Adrenal gland (tissue), 7 donors: Measurements from ENCODE around the genes VEPH1 and C3orf80.

DNA sequence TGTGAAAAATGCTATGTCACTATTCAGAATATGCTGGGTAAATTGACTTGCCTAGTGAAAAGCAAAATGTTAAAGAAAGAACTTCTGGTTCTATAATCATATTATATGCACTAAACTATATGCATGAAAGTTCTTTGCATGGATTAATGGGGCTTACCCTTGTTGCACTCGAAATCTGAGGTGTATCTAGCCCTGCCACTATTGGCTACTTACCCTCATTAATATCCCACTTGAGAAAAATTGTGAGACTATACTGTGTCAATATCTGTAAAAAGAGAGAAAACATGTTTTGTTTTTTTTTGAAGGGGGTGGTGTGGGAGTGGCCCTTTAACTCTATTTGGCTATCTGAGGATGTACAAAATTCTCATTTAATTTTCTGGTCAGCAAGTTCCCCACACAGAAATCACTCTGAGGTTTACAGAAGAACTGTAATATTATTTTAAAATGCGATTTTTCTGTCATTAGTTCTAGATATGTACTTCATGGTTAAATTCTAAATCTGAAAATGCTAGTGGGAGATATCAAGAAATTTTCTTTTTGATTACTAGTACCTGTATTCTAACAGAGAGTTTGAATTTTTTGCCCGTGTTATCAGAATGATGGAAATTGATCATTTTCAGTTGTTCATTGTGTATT, 16.9 kb downstream of the SSR3 start:
- PRO-cap, 3 experiments, result no peak in any of the 3 experiments
- RAMPAGE, long total RNA, 4 experiments, result no peak in any of the 4 experiments
- RRBS, result no CpG with 5 or more reads among the region's 3 CpGs

GRCh38 chr3:156542134-156543494, 12.3 kb downstream of the SSR3 start:
- PRO-cap, 3 experiments, result no peak in any of the 3 experiments
- RAMPAGE, long total RNA, 4 experiments, result no peak in any of the 4 experiments
- RRBS, result no CpG with 5 or more reads among the region's 6 CpGs

GRCh38 chr3:156558421-156558864, 3.5 kb upstream of the SSR3 start:
- PRO-cap, 3 experiments, result no peak in any of the 3 experiments
- RAMPAGE, long total RNA, 4 experiments, result no peak in any of the 4 experiments

DNA sequence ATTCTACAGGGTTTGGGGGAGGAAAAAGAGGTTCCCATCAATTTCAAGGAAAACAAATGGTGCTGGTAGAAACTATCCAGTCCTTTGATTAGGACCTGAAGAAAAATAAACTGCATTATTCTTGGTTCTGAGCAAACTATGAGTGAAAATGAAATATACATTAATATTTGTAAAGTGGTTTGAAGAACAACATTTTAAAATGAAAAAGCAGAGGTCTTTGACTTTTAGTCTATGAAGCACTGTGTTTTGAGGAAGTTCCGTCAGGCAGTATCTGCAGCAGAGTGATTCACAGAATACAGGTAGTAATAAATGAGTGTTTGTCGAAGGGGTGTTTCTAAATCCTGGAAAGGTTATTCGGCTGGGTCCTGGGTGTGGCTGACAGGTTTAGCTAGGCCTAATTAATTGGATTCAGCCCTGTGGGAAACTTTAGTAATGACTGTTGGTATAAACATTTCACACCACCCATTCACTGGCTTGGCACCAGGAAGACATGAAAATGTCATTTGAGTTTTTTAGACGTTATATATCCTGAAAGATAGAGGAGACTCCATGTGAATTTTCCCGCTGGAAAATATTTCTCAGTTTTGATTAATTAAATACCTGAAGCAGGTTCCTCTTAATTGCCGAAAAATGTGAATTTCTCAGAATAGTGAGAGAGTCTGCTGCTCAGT, 51.3 kb downstream of the TIPARP start:
- PRO-cap, 3 experiments, result no peak in any of the 3 experiments
- RAMPAGE, long total RNA, 4 experiments, result no peak in any of the 4 experiments
- RRBS, result no CpG with 5 or more reads among the region's 6 CpGs

DNA sequence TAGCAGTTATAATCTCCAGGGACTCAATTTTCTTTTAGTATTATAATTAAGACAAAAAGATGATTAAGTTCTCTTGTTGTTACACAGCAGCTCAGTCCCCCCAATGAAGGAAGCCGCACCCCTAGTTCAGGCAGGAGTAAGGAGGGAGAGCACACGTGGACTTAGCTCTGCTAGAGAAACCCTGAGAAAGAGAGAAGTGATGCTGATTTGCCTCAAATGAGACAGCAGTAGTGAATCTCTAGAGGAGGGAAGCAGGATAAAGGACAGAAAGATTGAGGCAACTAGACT, 130.5 kb downstream of the CCNL1 start:
- PRO-cap, 3 experiments, result no peak in any of the 3 experiments
- RAMPAGE, long total RNA, 4 experiments, result no peak in any of the 4 experiments
- RRBS, result no CpG with 5 or more reads among the region's 2 CpGs

GRCh38 chr3:157086345-157086976, 73.5 kb downstream of the CCNL1 start:
- PRO-cap, 3 experiments, result no peak in any of the 3 experiments
- RAMPAGE, long total RNA, 4 experiments, result no peak in any of the 4 experiments
- RRBS, result no CpG with 5 or more reads among the region's 7 CpGs

DNA sequence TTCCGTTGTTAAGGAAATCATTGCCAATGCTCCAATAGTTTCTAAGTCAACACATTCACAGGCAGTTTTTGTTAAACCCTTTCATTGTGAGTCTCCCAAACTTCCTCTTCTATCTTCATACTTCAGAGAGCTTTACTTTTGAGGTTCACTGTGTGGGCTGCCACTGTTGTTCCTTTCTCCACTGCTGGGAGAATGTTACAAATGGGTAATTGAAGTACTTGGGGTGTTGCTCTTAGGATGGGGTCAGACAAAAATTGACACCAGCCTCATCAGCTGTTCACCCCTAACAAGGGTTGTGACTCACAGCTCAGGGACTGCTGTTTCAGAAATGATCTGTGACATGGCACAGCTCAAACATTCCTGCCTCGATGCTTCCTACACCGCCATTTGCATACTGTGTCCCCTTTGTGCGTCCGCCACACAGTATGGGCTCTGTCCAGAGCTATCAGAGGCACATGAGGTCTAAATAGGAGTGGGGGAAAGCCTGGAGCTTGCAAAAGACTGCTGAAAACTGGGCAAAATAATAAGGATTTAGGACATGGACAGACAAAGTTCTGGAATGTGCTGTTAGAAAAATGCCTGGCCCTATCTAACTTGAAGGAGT, 44.0 kb downstream of the CCNL1 start:
- PRO-cap, 3 experiments, result no peak in any of the 3 experiments
- RAMPAGE, long total RNA, 4 experiments, result no peak in any of the 4 experiments
- RRBS, result no CpG with 5 or more reads among the region's 5 CpGs

GRCh38 chr3:157122725-157123230, 37.2 kb downstream of the CCNL1 start:
- PRO-cap, 3 experiments, result no peak in any of the 3 experiments
- RAMPAGE, long total RNA, 4 experiments, result no peak in any of the 4 experiments
- RRBS, result no CpG with 5 or more reads among the region's 2 CpGs

GRCh38 chr3:157145520-157146260, 14.3 kb downstream of the CCNL1 start:
- PRO-cap, 3 experiments, result no peak in any of the 3 experiments
- RAMPAGE, long total RNA, 4 experiments, result no peak in any of the 4 experiments
- RRBS, result no CpG with 5 or more reads among the region's 1 CpG

- PRO-cap, 3 experiments, result no peak in any of the 3 experiments
- RAMPAGE, long total RNA, 4 experiments, result no peak in any of the 4 experiments
- RRBS, result no CpG with 5 or more reads among the region's 2 CpGs
These were observed 3.6 kb downstream of the CCNL1 start for GRCh38 chr3:157156305-157156718.

DNA sequence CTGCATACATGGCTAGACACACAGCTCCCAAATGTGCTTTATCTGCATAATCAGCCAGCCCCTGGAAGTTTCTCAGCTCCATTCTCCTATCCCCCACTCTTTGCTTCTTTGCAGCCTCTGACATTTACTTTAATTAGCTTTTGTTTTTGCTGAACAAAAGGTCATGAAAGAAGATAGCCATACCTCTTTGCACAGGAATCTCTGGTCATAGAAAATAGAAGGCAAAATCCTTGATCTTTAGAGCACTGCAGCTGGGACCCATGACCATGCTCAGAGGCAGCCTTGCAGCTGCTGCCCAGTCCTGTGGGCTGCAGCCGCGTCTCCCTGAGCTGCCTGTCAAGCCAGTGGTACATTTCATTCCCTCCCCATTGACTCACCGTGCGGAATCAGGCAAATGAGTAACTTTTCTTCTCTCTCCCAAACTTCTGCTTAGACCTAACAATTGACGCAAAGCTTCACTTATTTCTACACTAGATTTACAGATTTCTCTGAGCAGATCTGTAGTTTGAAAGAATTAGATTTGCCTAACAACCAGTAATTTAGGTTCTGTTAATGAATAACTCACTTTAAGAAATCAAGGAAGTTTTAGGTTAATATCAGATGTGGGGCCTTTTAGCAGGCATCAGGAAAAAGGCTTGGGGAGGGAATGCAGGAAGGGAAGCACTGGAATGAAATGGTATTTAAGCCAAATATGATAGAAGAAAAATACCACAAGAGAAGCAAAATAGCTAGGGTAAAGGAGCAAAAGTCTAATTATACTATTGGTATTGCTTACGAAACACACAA, at the start of gene VEPH1:
Gene VEPH1 (minus strand): TSS at position 323 of the 786 bp plus-strand sequence.
- PRO-cap, 3 experiments, result peak in 3 of 3 experiments; most common plus-strand start position 368 of the sequence (in 1); most common minus-strand start position 293 of the sequence (in 2)
- RAMPAGE, long total RNA, 4 experiments, result start-site peak on the minus strand in 4 of 4 experiments, centred at positions 279 to 314 of the sequence, 122 to 2,466 reads per replicate
- RRBS, result no CpG with 5 or more reads among the region's 6 CpGs

- PRO-cap, 3 experiments, result no peak in any of the 3 experiments
- RAMPAGE, long total RNA, 4 experiments, result no peak in any of the 4 experiments
- RRBS, result no CpG with 5 or more reads among the region's 7 CpGs
These were observed 30.4 kb upstream of the VEPH1 start for GRCh38 chr3:157533431-157534142.

- PRO-cap, 3 experiments, result no peak in any of the 3 experiments
- RAMPAGE, long total RNA, 4 experiments, result no peak in any of the 4 experiments
- RRBS, result no CpG with 5 or more reads among the region's 5 CpGs
These were observed 32.2 kb upstream of the MFSD1 start for GRCh38 chr3:158769552-158770164.

DNA sequence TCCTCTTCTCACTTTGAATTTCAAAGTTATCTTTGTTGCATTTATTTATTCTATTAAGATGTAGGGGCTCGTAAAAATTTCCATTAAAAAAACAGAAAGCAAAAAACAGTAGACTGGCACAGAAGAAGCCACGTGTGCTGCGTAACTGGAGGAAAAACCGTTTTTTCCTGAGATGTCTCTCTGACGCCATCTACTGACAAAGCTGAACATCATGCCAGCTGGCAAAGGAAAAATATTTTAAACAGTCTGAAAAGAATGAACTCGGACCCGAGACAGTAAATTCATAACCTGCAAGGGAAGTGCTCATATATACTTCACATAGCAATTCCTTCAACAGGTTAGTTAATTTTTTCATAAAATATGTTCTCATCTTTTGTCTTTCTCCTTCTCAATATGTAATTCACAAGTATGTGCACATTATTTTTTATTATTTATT, 10.5 kb upstream of the MFSD1 start:
- PRO-cap, 3 experiments, result no peak in any of the 3 experiments
- RAMPAGE, long total RNA, 4 experiments, result no peak in any of the 4 experiments
- RRBS, result no CpG with 5 or more reads among the region's 7 CpGs

GRCh38 chr3:159560218-159560747, 287.2 kb downstream of the IQCJ-SCHIP1 start:
- PRO-cap, 3 experiments, result no peak in any of the 3 experiments
- RAMPAGE, long total RNA, 4 experiments, result no peak in any of the 4 experiments
- RRBS, result no CpG with 5 or more reads among the region's 5 CpGs

GRCh38 chr3:159824022-159824641, 401.1 kb upstream of the C3orf80 start:
- PRO-cap, 3 experiments, result no peak in any of the 3 experiments
- RAMPAGE, long total RNA, 4 experiments, result no peak in any of the 4 experiments
- RRBS, result no CpG with 5 or more reads among the region's 4 CpGs

DNA sequence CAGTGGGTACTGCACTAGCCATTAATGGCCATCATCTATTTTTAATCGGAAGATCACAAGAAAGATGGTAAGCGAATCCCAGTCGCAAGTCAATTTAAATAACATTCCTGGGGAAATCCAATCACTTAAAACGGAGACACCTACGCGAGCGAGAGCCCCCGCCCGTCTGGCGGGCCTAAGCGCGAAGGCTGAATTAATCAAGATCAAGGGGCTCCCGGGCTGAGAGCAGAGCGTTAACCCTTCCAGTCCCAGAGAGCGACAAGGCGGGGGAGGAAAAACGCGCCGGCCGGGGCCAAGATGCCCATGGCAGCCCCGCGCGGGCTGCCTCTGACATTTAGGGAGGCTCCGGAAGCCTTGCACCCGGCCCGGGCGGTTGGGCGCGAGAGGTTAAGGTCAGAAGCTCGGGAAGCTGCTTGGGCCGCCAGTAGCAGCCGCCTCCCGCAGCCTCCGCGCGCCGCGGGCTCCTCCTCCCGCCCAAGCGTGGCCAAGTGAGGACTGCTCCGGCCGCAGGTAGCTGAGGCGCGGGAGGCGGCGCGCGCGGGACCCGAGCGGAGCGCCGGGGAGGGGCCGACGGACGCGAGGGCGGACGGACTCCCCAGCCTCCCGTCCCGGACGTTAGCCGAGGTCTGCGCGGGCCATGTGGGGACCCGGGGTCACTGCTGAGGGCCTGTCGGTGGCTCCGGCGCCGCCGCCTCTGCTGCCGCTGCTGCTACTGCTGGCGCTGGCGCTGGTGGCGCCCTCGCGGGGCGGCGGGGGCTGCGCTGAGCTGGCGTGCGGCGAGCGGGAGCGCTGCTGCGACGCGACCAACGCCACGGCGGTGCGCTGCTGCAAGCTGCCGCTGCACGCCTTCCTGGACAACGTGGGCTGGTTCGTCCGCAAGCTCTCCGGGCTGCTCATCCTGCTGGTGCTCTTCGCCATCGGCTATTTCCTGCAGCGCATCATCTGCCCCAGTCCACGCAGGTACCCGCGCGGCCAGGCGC, at the start of gene C3orf80:
Gene C3orf80 (plus strand): TSS at position 424 of the 980 bp plus-strand sequence.
- PRO-cap, 3 experiments, result peak in 2 of 3 experiments; most common plus-strand start position 513 of the sequence (in 1); most common minus-strand start position 714 of the sequence (in 1)
- RAMPAGE, long total RNA, 4 experiments, result no peak in any of the 4 experiments
- RRBS, result 2% methylated on average over 46 of the region's 106 CpGs

DNA sequence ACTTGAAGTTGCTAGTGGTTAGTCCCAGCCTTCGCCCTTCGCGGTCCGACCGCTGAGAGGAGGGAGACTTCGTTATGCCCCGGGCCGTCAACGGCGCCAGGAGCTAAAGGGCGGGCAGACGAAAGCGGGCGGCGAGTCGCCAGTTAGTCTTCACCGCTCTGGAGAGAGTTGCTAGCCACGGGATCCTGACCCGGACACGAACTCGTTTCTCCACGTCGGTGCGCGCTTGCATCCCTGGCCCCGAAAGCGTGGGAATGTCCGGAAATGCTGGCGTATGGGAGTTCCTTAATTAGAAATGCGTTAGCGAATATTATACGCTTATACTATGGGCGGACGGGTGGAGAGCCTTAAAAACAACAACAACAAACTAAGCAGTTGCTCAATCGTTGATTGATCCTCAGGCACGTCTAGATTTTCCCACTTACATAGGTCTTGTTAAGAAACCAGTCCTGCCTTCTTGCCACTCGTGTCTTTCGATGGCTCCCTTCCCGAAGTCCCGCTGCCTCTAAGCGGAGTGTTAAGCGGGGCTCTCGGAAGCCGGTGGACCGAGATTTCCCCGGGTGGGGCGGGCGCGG, 836 bp downstream of the SMC4 start:
- PRO-cap, 3 experiments, result peak in 2 of 3 experiments; most common plus-strand start position 155 of the sequence (in 1); most common minus-strand start position 160 of the sequence (in 2)
- RAMPAGE, long total RNA, 4 experiments, result start-site peak on the minus strand in 2 of 4 experiments, centred at positions 70 to 196 of the sequence, 7 to 10 reads per replicate
- RRBS, result 1% methylated on average over 20 of the region's 49 CpGs

- PRO-cap, 3 experiments, result peak in 2 of 3 experiments; most common plus-strand start chr3:160401965 (in 2); most common minus-strand start chr3:160401907 (in 1)
- RAMPAGE, long total RNA, 4 experiments, result start-site peak on the plus strand in 1 of 4 experiments, at chr3:160401993-160402064 at its widest, 20 reads per replicate
- RRBS, result no CpG with 5 or more reads among the region's 10 CpGs
These were observed 2.3 kb downstream of the SMC4 start for GRCh38 chr3:160401642-160402334.

DNA sequence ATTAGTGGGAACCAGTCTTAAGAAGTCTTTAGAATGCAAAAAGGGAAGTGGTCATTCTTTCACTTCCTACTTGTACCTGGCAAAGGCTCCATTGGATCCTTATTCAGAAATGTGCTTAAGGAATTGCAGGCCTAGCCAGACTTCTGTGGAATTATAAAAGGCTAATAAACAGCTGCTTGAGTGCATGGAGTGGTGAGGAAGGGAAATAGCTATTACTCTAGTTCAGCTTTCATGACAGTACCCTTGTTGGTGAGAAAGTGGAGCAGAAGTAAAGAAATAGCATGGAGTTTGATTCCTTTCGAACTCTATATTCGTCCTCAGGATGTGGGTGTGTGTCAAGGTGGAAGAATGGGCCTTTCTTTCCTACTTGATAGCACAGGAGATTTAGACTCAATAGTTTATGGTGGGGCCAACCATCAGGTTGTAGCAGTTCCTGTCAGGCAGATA, 24.3 kb downstream of the PPM1L start:
- PRO-cap, 3 experiments, result no peak in any of the 3 experiments
- RAMPAGE, long total RNA, 4 experiments, result no peak in any of the 4 experiments
- RRBS, result no CpG with 5 or more reads among the region's 2 CpGs